UCH-1 (cell line): ENCODE results near the gene SLC39A12.

- RRBS: no CpG with 5 or more reads among the region's 8 CpGs
Observed at GRCh38 chr10:14559059-14559418, 215.7 kb downstream of the FAM107B start.

DNA sequence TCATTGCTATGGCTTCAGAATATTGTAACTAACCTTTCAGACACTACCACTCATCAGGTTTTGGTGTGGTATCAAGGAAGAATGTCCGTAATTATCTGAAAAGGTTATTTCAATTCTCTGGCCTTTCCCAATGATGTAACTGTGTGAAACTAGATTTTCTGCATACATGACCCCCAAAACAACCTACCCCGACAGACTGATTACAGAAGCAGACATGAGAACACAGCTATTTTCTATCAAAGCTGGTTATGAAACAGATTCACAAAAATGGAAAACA, 211.2 kb downstream of the FAM107B start:
- RRBS: no CpG with 5 or more reads among the region's 2 CpGs

DNA sequence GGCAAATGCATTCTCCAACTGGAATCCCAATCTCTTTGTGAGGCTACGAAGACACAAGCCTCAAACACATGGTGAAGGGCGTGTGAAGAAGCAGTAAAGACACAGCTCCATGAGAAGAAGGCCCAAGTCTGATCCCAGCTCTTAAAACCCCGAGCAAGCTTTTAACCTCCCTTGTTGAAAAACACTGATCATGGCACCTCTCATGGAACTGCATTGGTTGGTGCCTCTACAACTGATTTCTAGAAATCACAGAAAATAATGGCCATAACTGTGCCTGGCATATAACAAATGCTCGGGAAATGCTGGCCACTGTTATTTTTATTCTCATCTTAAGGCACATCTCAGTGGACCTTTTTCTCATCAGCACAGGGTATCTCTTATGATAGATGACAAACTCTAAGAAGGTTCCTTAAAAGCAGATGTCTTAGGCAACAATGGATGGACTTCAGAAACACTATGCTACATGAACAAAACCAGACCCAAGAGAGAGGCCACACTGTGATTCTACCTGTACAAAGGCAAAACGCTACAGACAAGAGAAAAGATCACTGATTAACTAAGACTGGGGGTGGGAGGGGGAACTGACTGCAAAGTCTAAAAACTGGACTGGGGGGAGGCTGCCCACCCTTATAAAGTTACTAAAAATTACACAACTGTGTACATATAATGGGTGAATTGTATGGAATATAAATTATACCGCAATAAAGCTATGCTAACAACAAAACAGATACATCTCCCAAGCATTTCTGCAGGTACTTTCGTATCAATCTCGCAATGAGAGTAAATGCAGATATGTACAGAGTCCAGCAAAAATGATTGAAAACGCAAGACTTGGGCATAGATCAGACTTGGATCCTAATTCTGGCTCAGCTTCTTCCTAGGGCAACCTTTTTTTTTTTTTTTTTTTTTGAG, 179.9 kb downstream of the FAM107B start:
- RRBS: no CpG with 5 or more reads among the region's 9 CpGs

GRCh38 chr10:15344692-15345176, 26.4 kb downstream of the FAM171A1 start:
- RRBS: no CpG with 5 or more reads among the region's 7 CpGs

GRCh38 chr10:15529002-15529331, 157.9 kb upstream of the FAM171A1 start:
- RRBS: no CpG with 5 or more reads among the region's 3 CpGs

GRCh38 chr10:16635274-16635777, 113.6 kb upstream of the C1QL3 start:
- RRBS: no CpG with 5 or more reads among the region's 3 CpGs

DNA sequence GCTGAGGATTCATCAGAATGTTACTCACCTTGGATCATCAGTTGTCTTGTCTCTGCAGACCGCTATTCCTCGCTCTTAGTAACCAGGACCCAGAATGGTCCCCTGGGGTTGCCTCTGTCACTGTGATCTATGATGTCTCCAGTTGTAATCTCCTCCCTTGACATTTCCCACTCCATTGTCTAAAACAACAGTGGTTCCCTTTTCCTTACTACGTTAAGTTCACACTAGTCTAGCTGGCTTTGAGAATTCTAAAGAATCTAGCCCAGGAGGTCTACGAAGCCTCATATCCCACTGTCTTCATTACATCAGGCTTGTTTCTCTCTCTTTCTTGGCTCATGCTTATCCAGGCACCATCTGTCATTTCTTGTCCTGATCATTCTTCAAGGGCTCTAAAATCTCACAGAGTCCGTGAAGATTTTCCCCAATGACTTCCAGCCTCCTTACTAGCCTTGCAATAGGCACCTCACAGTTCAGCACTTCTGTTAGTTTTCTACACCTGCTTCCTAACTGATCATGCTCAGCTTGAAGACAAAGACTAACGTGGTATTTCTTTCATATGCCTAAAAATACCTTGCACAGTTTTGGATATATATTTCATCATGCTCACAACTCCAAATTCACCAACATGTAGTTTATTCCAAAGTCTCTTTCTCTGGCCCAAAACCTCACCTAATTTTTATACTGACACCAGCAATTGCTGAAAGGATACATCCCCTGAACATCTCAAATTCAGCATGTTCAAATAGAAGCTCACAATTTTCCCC, 125.7 kb downstream of the CUBN start:
- RRBS: no CpG with 5 or more reads among the region's 6 CpGs

- RRBS: no CpG with 5 or more reads among the region's 6 CpGs
Observed at GRCh38 chr10:17178938-17179599, 22.4 kb downstream of the TRDMT1 start.

GRCh38 chr10:17231137-17231793, 3.2 kb downstream of the VIM start:
- RRBS: no CpG with 5 or more reads among the region's 6 CpGs

DNA sequence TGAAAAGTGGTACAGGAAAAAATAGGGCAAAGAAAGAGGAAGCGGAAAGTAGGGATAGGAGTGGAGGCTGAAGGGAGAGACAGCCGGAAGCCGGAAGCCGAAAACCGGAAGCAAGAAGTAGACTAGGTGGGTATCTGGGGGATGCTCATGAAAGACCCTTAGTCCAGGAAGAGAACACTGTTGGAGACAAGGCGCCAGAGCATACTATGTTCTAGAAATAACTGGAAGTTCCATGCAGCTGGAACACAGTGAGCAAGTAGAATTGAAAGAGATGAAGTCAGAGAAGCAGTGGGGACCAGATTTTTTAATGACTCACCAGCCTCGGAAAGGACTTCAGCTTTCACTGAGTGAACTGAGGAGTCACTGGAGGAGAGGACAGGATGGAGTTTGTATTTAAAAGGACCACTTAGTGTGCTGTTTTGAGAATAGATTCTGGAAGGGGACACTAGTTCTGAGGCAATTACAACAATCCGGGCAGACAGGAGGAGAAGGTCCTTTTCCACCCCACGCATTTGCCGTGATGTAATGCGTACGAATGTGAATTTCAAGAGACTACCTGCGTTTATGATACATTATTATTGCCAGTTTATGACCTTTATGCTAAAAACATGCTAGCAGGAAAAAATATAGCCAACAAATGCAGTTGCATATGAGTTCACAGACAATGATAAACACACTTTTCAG, 22.3 kb downstream of the ST8SIA6 start:
- RRBS: no CpG with 5 or more reads among the region's 13 CpGs

GRCh38 chr10:17472800-17473244, 18.4 kb upstream of the ST8SIA6 start:
- RRBS: no CpG with 5 or more reads among the region's 3 CpGs

DNA sequence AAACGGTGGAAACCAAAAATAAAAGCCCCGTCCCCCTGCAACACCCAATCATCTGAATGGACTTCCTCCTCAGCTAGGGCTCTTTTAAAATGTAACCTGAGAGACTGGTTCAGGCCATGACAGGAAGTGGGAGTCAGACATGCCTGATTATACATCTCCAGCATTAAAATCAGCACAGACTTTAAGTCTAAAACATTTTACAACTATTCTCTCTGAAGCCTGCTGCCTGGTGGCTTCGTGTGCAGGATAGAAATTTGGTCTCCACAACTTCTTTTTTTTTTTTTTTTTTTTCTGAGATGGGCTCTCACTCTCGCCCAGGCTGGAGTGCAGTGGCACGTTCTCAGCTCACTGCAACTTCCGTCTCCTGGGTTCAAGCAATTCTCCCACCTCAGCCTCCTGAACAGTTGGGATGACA, 30.3 kb downstream of the HACD1 start:
- RRBS: no CpG with 5 or more reads among the region's 6 CpGs

- RRBS: 4% methylated on average over 13 of the region's 73 CpGs
Observed at GRCh38 chr10:17616326-17617177, 622 bp downstream of the HACD1 start.

DNA sequence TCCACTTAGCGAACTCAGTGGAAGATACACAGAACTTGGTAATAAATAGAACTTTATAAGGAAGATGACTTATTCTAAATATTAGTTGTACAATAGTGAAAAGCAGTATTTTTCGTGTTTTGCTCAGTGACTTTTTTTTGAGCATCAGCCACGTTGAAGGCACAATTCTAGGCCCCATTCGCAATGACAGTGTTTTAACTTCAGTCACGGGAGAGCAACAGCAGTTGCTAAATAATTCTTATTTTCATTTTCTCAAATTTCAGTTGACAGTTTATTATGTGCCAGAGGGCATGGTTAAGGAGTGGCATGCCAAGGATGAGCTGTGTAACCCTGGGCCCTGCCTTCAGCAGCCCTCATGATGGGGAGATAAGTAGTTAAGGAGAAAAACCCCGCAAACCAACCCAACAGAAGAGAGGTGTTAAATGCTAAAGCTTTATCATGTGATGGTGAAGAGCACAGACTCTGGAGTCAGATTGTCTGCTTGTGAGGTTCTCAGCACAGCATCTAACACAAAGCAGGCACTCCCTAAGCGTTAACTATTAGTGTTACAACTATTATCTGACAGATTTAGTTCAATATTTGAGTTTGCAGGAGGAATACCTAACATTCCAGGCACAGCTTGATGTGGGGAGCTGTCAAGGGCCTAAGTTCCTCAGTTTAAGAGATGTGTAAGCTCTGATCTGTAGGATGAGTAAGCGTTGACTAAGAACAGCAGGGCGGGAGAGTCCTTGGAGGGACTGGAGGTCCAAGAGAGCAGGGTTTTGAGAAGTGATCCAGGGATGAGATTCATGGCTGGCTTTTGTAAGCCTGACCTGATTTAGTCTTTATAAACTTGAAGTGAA, 29.6 kb downstream of the STAM start:
- RRBS: no CpG with 5 or more reads among the region's 9 CpGs

DNA sequence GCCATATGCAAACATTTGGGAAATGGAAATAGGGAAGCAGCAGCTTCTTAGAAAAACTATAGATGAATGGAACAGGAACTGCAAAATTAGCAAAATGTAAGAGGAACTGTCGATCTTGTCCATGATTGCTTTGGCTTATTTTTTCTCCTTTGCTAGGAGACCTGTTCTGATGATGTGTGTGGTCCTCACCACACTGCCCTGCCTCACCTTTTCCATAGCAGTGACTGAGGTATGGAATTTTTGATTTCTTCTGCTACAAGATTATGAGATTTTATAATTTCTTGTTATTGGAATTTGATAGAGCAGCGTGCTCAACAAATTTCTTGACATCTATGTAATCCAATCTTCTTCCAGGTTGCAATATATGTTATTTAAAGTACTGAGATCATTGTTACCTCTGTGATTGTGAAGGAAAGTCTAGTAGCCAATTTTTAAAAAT, 19.2 kb downstream of the TMEM236 start:
- RRBS: no CpG with 5 or more reads among the region's 2 CpGs

- RRBS: no CpG with 5 or more reads among the region's 2 CpGs
Observed at GRCh38 chr10:17951655-17952185, at the start of gene SLC39A12. SLC39A12 (plus strand) TSS chr10:17951918.

GRCh38 chr10:18520898-18521292, 130.5 kb downstream of the NSUN6 start:
- RRBS: no CpG with 5 or more reads among the region's 4 CpGs

DNA sequence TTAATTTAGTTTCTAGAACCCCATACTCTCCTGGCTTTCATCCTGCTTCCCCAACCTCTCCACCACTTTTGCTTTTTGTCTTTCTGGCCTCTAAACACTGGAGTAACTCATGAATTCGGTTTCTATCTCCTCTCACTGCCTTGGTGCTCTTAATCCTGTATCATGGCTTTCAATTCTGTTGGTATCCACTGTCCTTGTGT, 18.6 kb upstream of the MALRD1 start:
- RRBS: no CpG with 5 or more reads among the region's 1 CpG

- RRBS: no CpG with 5 or more reads among the region's 5 CpGs
Observed at GRCh38 chr10:19050603-19051074, 2.0 kb downstream of the MALRD1 start.